ENCODE results near the gene PHF14.

GRCh38 chr7:6729979-6730724 lies 23.4 kb upstream of the ZNF12 start:
- PRO-cap: no peak
- RAMPAGE, long total RNA, 2 experiments: no peak in any of the 2 experiments

DNA sequence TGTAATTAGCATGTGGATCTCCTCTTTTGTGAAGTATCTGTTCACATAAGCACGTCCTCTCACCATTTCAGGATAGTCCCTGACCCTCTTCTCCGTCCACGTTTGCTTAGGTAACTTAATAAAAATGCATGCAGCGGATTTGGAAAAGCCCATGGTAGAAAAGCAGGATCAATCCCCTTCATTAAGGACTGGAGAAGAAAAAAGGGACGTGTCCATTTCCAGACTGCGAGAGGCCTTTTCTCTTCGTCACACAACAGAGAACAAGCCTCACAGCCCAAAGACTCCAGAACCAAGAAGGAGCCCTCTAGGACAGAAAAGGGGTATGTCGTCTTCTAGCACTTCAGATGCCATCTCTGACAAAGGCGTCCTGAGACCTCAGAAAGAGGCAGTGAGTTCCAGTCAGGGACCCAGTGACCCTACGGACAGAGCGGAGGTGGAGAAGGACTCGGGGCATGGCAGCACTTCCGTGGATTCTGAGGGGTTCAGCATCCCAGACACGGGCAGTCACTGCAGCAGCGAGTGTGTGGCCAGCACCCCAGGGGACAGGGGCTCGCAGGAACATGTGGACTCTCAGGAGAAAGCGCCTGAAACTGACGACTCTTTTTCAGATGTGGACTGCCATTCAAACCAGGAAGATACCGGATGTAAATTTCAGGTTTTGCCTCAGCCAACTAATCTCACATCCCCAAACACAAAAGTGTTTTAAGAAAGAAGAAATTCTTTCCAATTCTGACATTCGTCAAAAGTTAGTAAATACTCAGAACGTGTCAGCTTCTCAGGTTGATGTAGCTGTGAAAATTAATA lies 16.7 kb upstream of the RSPH10B2 start:
- PRO-cap: no peak
- RAMPAGE, long total RNA, 2 experiments: no peak in any of the 2 experiments

GRCh38 chr7:7156797-7157571 lies 25.4 kb upstream of the C1GALT1 start:
- PRO-cap: no peak
- RAMPAGE, long total RNA, 2 experiments: no peak in any of the 2 experiments

DNA sequence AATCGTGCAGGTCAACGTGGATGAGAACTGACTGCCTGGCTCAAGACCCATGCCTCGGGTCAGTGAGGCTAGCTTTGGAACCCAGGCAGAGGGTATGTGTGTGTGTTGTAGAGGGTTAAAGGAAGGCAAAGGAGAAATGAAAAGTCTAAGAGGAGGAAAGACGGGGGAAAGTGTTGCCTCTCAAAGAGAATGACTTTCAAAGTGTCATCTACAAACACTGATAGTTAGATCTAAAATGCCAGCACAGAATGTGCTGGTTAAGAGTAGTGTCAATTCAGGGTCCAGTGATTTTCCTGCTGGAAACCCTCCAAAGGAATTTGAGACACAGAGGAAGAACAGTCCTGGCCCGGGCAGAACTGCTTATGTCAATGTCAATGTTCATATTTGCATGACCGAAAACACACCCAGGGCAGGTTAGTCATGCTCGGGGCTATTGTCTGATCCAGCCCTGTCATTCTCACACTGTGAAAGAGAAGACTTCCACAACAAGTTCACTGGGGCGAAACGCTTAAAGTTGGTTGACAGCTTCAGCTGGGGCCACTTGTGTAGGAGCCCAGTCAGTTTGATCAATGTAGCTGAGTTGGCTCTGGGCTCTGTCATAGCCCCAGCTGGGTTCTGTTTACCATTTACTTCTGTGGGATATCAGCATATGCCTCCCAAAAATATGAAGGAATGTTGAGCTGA lies 139.3 kb downstream of the C1GALT1 start:
- PRO-cap: no peak
- RAMPAGE, long total RNA, 2 experiments: no peak in any of the 2 experiments

- PRO-cap: no peak
- RAMPAGE, long total RNA, 2 experiments: no peak in any of the 2 experiments
These were observed 120.6 kb downstream of the COL28A1 start for GRCh38 chr7:7415084-7415374.

DNA sequence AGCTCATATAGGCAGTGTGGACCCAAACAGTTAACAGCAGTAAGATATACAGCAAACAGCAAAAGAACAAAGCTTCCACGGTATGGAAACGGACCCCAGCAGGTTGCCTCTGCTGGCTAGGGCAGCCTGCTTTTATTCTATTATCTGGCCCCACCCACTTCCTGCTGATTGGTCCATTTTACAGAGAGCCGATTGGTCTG lies 58.1 kb downstream of the COL28A1 start:
- PRO-cap: no peak
- RAMPAGE, long total RNA, 2 experiments: no peak in any of the 2 experiments

GRCh38 chr7:7640269-7640551 lies 342 bp upstream of the UMAD1 start:
- PRO-cap: bidirectional peak, plus-strand start at chr7:7640752, minus-strand start at chr7:7640463
- RAMPAGE, long total RNA, 2 experiments: start-site peak on the minus strand in 2 of 2 experiments, at chr7:7640434-7640466 at its widest, 122 to 225 reads per replicate

GRCh38 chr7:7719074-7719740 lies 800 bp upstream of the RPA3 start:
- PRO-cap: no peak
- RAMPAGE, long total RNA, 2 experiments: no peak in any of the 2 experiments

GRCh38 chr7:7772209-7773047 lies 54.0 kb upstream of the RPA3 start:
- PRO-cap: no peak
- RAMPAGE, long total RNA, 2 experiments: no peak in any of the 2 experiments

GRCh38 chr7:8128213-8129075 lies 133.5 kb downstream of the ICA1 start:
- PRO-cap: no peak
- RAMPAGE, long total RNA, 2 experiments: no peak in any of the 2 experiments

- PRO-cap: no peak
- RAMPAGE, long total RNA, 2 experiments: no peak in any of the 2 experiments
These were observed 83.7 kb downstream of the ICA1 start for GRCh38 chr7:8177995-8178914.

DNA sequence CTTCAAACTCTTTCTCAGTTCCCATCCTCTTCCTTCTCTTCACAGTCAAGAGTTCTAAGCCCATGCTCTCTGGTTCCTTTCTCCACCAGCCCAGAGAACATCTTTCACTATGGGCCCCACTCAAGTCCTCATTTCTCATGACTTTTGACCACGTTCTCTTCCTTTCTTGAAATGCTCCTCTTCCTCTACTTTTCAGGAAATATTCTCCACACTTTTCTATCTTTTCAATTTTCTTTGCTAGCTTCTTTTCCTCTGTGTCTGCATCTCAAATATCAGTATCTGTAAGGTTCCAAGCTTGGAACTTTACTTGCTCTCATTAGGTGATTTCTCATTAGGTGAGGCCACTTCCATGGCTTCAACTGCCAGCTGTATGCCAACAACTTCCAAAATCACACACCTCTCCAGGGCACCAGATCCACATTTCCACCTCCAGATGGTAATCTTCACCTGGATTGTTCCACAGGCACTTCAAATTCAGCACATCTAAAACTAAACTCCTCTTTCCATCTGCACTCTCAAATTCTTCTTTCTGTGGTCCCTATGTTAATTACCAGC lies 6.7 kb downstream of the ICA1 start:
- PRO-cap: no peak
- RAMPAGE, long total RNA, 2 experiments: no peak in any of the 2 experiments

GRCh38 chr7:9889201-9889748 lies 1050.7 kb downstream of the NDUFA4 start:
- PRO-cap: no peak
- RAMPAGE, long total RNA, 2 experiments: no peak in any of the 2 experiments

DNA sequence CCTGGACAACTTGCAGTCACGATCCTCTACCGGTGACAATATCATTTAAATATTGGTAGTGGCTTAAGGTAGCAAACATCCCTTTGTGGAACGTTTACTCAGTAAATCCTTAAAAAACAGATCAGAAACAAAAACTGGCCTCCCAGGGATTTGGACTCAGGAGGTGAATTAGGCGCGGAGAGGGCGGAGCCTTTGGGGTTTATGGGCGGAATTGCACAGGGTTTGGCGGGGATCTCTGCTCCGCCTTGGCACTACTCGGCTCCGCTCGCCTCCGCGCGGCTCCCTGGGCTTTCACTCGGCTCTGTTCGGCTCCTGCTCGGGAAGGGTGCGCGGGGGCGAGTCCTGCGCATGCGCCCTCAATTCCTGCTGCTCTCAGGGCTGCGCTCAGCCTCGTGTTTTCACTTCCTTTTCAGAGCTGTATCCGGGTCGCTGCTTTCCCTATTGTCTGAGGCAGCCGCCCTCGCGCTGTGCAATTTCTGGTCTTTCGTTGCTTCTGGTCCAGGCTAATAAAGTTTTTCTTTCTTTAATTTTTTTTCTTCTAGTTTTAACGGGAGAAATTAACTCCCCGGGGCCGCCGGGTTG lies at the start of gene PHF14:
PHF14 (plus strand) TSS at position 401 of the 582 bp plus-strand sequence.
- PRO-cap: unidirectional peak, plus-strand start at position 251 of the sequence; bidirectional peak, plus-strand start at position 401 of the sequence, minus-strand start at position 307 of the sequence
- RAMPAGE, long total RNA, 2 experiments: no peak in any of the 2 experiments

- PRO-cap: no peak
- RAMPAGE, long total RNA, 2 experiments: no peak in any of the 2 experiments
These were observed 529 bp downstream of the PHF14 start for GRCh38 chr7:10974054-10974747.

DNA sequence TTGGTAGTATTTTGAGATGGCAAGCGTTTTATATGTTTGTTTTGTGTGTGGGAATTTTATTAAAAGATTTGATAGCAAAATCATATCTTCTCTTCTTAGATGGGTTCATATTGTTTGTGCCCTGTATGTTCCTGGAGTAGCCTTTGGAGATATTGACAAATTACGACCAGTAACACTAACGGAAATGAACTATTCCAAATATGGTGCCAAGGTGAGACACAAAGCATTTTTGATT lies 49.0 kb downstream of the PHF14 start:
- PRO-cap: no peak
- RAMPAGE, long total RNA, 2 experiments: no peak in any of the 2 experiments

DNA sequence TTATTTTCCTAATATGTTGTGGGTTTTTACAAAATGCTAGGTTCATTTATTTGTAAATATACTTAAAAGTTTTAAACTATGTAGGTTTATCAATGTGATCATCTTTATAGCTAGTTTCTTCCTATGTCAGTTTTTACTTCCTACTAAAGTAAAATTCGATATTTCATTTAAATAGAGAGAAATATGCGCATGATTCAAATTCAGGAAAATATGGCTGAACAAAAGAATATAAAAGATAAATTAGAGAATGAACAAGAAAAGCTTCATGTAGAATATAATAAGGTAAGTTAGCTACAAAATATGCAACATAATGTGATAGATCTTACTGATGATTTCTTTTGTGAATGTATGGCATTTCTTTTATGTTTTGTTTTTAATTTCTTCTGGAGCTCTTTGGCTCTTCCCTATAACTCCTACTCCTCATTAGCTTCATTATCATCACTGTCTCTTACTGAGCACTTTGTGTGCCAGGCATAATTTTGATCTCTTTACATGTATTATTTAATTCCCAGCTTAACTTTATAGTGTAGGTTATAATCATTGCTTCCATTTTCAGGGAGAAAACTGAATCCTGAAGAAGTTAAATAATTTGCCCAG lies 63.2 kb downstream of the PHF14 start:
- PRO-cap: no peak
- RAMPAGE, long total RNA, 2 experiments: no peak in any of the 2 experiments

DNA sequence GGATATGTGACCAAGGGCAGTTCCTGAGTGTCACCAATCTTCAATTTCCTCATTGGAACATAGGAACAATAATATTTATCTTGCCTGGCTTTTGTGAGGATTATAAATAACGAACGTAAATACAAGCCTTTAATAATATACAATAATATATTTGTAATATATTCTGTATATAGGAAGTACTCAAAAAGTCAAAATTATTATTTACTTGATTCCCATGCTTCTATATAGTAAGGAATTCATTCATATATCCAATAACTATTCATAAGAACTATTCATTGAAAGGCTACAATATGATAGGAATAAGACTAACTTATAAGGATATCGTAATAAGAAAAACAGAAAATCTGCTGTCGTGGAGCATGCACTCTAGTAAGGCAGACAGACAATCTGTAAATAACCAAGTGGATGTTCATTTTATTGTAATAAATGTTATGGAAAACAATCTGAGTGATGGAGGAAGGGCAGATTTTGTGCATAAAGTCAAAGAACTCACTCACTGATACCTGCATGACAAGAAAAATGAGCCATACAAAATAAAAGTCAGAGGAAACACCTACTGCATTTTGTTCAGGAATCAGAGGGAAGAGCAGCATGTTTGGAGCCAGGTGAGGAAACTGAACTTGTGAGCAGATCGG lies 178.8 kb downstream of the PHF14 start:
- PRO-cap: no peak
- RAMPAGE, long total RNA, 2 experiments: no peak in any of the 2 experiments

- PRO-cap: no peak
- RAMPAGE, long total RNA, 2 experiments: no peak in any of the 2 experiments
These were observed 264.1 kb downstream of the PHF14 start for GRCh38 chr7:11237603-11238299.

DNA sequence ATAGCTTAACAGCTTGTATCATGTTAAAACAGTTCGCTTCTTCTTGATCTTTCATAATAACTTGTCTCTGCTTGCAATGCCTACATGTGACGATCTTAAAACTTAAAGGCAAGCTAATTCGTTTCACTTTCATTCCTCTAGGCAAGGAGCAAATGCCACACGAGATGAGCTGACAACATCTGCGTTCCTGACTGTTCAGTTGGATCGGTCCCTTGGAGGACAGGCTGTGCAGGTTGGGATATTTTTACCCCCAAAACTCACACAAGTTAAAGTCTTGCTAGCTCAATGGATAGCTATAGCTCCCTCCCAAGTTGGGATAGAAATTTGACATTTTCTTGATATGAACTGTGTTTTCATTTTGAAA lies 51.5 kb upstream of the ARL4A start:
- PRO-cap: no peak
- RAMPAGE, long total RNA, 2 experiments: no peak in any of the 2 experiments

Data from right atrium auricular region (tissue), 2 donors.